ENCODE data around the genes OR4X2, TRIM51G, TRIM49B, OR4C6, OR8I2, OR5T3, OR5M9, OR5M10, OR5AR1 and SLC43A3.

GRCh38 chr11:48103706-48104720 lies 112.6 kb upstream of the OR4B1 start:
- PRO-cap: no peak
CAGE:
- cytosol, long polyA plus RNA: no peak
- long polyA plus RNA: no peak
- nucleus, long polyA plus RNA: no peak

GRCh38 chr11:48114432-48114855 lies 102.2 kb upstream of the OR4B1 start:
- PRO-cap: no peak
CAGE:
- cytosol, long polyA plus RNA: no peak
- long polyA plus RNA: no peak
- nucleus, long polyA plus RNA: no peak

DNA sequence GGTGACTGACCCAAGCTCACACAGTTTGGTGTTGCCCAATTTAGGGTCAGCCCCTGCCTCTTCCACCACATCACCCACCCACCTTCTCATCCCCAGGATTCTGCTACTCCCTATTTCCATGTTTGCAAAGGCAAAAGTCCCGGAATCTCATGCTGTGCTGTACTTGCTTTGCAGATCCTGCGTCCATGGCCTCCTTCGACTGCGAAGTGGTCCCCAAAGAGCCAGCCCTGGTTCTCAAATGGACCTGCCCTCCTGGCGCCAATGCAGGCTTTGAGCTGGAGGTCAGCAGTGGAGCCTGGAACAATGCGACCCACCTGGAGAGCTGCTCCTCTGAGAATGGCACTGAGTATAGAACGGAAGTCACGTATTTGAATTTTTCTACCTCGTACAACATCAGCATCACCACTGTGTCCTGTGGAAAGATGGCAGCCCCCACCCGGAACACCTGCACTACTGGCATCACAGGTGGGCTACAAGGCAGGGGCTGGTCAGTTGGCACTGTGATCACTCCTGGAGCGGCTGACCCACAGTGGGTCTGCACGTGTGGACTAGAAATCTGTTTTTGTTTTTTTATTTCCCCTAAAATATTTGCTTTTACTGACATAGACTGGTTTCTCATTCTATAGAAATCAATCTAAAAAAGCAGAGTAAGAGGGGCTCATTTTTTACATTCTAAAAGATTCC lies 77.2 kb upstream of the OR4B1 start:
- PRO-cap: no peak
CAGE:
- cytosol, long polyA plus RNA: no peak
- long polyA plus RNA: no peak
- nucleus, long polyA plus RNA: no peak

GRCh38 chr11:48244662-48245286 lies at the start of gene OR4X2:
Gene OR4X2 (plus strand): TSS chr11:48245104.
- PRO-cap: no peak
CAGE:
- cytosol, long polyA plus RNA: no peak
- long polyA plus RNA: no peak
- nucleus, long polyA plus RNA: no peak

DNA sequence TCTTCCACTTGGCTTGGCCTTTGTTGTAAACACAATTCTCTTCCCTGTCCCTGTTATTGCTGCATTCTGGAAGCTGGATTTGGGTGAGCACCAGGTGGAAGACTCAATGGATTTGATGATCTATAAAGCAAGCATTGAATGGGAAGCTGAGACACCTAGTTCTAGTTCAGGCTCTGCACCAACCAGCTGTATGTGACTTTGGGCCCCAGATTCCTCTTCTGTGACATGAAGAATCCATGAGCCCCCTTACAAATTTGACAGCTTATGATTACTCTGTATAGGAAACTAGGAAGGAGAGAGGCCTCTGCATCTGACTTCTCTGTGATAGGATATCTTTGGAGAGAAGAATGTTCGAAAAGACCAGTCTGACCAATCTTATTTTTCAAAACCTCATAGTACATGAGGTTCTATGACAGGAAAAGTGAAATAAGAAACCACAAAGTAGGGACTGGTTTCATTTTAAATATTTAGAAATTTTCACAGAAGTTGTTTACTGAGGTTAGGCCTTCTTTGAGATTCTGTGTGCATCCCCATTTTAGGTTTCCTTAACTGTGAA lies 2.2 kb upstream of the OR4X1 start:
- PRO-cap: no peak
CAGE:
- cytosol, long polyA plus RNA: no peak
- long polyA plus RNA: no peak
- nucleus, long polyA plus RNA: no peak

DNA sequence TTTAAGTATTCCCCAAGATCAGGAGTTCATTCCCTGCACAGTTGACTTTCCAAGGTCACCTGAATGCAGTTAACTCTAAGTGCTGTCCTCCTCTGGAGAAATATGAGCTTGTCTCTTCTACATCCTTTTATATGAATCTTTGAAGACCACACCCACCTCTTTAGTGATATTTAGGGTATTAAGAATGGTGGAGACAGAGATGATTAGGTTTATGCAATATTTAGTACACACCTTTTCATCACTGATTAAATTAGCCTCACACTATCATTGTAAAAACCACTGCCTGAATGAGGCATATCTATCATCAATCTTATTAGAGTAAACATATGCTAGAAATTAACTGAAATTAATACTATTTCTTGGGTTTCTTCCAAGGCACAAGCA lies at the start of gene TRIM51G:
TRIM51G (minus strand) TSS at position 96 of the 384 bp plus-strand sequence.
- PRO-cap: no peak
CAGE:
- cytosol, long polyA plus RNA: no peak
- long polyA plus RNA: no peak
- nucleus, long polyA plus RNA: no peak

DNA sequence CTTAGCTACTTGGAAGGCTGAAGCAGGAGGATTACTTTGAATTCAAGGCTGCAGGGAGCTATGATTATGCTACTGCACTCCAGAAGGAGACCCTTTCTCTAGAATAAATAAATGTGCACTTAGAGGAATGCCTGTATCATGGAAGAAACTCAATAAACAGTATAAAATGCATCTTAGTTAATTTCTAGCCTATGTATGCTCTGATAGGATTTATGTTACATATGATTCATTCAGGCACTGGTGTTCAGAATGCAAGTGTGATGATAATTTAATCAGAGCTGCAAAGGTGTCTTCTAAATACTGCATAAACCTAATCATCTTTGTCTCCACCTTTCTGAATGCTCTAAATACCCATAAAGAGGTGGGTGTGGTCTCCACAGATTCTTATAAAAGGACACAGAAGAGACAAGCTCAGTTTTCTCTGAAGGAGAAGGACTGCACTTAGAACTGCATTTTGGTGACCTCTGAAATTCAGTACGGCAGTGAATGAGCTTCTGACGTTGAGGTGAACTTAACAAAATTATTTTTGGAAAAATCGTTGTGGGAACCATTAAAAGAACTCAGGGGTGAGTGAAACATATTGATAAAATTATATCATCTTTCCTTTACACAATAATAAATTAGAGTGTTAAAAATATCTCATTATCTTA lies at the start of gene TRIM49B:
TRIM49B (plus strand) TSS at position 414 of the 650 bp plus-strand sequence.
- PRO-cap: no peak
CAGE:
- cytosol, long polyA plus RNA: no peak
- long polyA plus RNA: no peak
- nucleus, long polyA plus RNA: no peak

GRCh38 chr11:55661825-55662409 lies at the start of gene OR4C6:
Gene OR4C6 (plus strand): TSS chr11:55662201.
- PRO-cap: no peak
CAGE:
- cytosol, long polyA plus RNA: no peak
- long polyA plus RNA: no peak
- nucleus, long polyA plus RNA: no peak

DNA sequence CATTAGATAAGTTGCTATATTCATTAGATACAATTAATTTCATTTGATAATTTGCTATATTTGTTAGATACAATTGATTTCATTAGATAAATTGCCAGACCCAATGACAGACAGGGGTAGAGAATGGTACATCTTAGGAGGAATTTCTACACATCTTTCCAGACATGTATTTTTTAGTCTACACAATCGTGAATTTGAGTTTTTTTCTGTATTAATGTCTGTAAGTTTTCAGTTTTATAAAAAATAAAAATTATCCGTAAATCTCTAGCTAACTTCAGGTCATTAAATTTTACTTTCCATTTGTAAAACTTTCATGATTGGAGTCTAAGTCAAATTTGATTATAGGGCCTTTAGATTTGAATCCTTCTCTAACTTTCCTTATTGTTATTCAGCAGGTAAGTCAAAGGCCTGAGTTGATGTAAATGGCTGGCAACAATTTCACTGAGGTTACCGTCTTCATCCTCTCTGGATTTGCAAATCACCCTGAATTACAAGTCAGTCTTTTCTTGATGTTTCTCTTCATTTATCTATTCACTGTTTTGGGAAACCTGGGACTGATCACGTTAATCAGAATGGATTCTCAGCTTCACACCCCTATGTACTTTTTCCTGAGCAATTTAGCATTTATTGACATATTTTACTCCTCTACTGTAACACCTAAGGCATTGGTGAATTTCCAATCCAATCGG lies at the start of gene OR8I2:
OR8I2 (plus strand) TSS at position 423 of the 689 bp plus-strand sequence.
- PRO-cap: no peak
CAGE:
- cytosol, long polyA plus RNA: no peak
- long polyA plus RNA: no peak
- nucleus, long polyA plus RNA: no peak

DNA sequence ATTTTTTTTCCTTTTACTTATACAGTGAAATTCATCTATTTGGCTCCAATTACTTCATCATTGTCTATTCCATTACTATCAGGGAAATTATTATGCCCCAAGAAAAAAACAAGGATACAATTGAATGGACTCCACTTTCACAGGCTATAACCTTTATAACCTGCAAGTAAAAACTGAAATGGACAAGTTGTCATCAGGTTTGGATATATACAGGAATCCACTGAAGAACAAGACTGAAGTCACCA lies at the start of gene OR5T3:
OR5T3 (plus strand) TSS at position 179 of the 245 bp plus-strand sequence.
- PRO-cap: no peak
CAGE:
- cytosol, long polyA plus RNA: no peak
- long polyA plus RNA: no peak
- nucleus, long polyA plus RNA: no peak

DNA sequence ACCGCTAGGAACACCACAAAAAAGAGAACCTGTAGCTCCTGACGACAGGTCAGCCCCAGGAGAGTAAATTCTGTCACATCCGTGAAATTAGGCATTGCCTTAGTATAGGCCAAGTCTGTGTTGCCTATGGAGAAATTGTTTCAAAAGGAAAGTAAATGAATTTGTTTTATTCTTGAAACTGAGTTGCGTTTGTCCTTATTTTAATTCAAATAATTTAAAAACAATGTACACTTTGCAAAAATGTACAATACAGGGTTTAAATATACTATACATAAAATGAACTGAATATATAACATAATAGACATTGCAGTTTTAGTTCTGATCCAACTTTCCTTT lies at the start of gene OR5M9:
OR5M9 (minus strand) TSS at position 95 of the 336 bp plus-strand sequence.
- PRO-cap: no peak
CAGE:
- cytosol, long polyA plus RNA: no peak
- long polyA plus RNA: no peak
- nucleus, long polyA plus RNA: no peak

DNA sequence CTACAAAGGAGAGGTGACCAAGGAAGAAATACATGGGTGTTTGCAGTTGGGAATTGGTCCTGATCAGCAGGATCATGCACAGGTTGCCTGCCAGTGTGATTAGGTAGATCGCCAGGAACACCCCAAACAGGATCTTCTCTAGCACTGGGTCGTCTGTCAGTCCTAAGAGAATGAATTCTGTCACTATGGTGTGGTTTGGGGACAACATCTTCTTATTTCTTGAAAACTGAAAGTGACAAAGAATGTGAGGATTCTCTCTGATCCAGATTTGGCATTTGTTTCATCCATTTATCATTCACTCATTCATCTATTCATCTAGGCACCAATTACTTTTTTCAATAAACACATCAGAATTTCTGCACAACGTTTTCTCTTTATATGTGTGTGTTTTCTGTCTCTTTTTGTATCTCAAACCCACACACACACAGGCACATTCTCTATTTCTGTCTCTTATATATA lies at the start of gene OR5M10:
OR5M10 (minus strand) TSS at position 208 of the 459 bp plus-strand sequence.
- PRO-cap: no peak
CAGE:
- cytosol, long polyA plus RNA: no peak
- long polyA plus RNA: no peak
- nucleus, long polyA plus RNA: no peak

DNA sequence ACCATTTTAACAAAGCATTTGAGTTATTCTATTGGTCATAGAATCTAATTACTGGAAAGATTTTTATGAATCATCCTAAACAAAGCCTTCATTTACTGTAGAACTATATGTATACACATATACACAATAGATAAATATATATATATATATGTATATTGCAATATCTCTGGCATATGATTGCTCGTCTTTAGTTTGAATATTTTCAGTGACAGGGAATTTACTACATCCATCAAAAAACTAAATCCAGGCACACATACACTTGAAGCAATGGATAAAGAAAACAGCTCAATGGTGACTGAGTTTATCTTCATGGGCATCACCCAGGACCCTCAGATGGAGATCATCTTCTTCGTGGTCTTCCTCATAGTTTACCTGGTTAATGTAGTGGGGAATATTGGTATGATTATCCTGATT lies at the start of gene OR5AR1:
OR5AR1 (plus strand) TSS at position 268 of the 414 bp plus-strand sequence.
- PRO-cap: no peak
CAGE:
- cytosol, long polyA plus RNA: no peak
- long polyA plus RNA: no peak
- nucleus, long polyA plus RNA: no peak

- PRO-cap: no peak
CAGE:
- cytosol, long polyA plus RNA: no peak
- long polyA plus RNA: no peak
- nucleus, long polyA plus RNA: no peak
Observed at GRCh38 chr11:57216862-57217533, 20.1 kb downstream of the APLNR start.

DNA sequence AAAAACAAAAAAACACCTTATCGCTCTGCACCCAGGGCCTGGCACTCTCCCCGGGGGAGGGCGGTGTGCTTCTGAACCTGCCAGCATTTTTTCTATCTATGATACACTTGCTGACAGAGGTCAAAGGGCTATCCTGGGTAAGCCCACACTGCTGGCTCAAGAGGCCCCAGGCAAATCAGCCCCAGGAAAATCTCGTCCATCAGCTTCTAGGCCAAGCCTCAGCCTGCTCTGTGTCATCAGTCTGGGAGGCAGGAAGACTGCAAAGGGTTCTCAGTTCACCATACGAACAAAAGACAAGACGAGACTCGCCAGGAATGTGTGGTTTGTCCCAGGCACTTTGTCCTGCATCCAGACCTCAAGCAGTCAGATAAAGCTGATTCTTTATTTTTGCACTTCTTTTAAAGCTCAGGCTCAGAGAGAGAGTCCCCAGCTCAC lies 31.8 kb downstream of the TNKS1BP1 start:
- PRO-cap: no peak
CAGE:
- cytosol, long polyA plus RNA: no peak
- long polyA plus RNA: no peak
- nucleus, long polyA plus RNA: no peak

- PRO-cap: no peak
CAGE:
- cytosol, long polyA plus RNA: no peak
- long polyA plus RNA: no peak
- nucleus, long polyA plus RNA: no peak
Observed at GRCh38 chr11:57303892-57304270, 20.9 kb downstream of the TNKS1BP1 start.

DNA sequence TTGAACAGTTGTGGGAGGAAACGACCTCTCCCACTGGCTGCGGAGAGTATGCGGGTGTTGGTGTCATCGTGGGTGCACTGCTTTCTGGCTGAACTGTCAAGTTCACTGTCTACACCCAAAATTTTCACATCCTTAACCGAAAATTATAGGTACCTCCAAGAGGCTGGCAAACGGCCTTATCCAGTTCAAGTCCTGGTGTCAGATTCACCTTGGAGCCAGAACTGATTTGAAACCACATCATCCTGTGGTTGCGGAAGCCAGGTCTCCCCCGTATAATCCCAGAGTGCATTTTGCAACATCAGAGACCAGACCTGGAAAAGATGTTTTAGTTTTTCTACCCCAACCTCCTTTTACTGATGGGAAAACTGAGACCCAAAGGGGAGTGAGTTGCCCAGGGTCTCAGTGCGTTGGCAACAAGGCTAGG lies 546 bp upstream of the SSRP1 start:
- PRO-cap: no peak
CAGE:
- cytosol, long polyA plus RNA: no peak
- long polyA plus RNA: no peak
- nucleus, long polyA plus RNA: no peak

DNA sequence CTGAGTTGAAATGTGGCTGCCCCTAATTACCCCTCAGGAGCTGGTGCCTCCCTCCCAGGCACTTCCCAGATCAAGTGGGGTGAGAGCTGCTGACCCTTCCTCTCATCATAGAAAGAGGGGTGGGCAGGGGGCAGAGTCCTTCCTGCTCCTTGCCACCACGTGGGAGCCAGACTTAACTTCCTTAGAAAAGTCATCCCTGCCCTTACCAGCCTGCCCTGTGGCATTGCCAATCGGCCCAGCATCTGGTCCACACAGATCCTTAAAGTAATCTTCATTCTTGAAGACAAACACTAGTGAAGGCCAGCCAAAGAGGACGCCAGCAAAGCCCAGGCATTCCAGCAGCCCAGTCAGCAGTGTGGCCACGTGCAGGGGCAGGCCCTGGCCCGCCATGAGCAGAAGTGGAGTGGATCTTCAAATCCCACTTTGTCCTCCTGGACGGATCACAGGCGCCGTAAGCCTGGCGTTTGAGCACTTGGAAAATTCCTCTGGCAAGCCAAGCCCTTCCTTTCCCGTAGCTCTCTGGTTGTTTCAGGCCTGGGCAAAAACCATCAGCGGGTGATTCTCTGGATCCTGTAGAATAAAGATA lies 1.0 kb downstream of the SLC43A3 start:
- PRO-cap: no peak
CAGE:
- cytosol, long polyA plus RNA: no peak
- long polyA plus RNA: no peak
- nucleus, long polyA plus RNA: no peak

GRCh38 chr11:57426369-57427336 lies at the start of gene SLC43A3:
Gene SLC43A3 (minus strand): TSS chr11:57427121.
- PRO-cap: no peak
CAGE:
- cytosol, long polyA plus RNA: no peak
- long polyA plus RNA: no peak
- nucleus, long polyA plus RNA: no peak

DNA sequence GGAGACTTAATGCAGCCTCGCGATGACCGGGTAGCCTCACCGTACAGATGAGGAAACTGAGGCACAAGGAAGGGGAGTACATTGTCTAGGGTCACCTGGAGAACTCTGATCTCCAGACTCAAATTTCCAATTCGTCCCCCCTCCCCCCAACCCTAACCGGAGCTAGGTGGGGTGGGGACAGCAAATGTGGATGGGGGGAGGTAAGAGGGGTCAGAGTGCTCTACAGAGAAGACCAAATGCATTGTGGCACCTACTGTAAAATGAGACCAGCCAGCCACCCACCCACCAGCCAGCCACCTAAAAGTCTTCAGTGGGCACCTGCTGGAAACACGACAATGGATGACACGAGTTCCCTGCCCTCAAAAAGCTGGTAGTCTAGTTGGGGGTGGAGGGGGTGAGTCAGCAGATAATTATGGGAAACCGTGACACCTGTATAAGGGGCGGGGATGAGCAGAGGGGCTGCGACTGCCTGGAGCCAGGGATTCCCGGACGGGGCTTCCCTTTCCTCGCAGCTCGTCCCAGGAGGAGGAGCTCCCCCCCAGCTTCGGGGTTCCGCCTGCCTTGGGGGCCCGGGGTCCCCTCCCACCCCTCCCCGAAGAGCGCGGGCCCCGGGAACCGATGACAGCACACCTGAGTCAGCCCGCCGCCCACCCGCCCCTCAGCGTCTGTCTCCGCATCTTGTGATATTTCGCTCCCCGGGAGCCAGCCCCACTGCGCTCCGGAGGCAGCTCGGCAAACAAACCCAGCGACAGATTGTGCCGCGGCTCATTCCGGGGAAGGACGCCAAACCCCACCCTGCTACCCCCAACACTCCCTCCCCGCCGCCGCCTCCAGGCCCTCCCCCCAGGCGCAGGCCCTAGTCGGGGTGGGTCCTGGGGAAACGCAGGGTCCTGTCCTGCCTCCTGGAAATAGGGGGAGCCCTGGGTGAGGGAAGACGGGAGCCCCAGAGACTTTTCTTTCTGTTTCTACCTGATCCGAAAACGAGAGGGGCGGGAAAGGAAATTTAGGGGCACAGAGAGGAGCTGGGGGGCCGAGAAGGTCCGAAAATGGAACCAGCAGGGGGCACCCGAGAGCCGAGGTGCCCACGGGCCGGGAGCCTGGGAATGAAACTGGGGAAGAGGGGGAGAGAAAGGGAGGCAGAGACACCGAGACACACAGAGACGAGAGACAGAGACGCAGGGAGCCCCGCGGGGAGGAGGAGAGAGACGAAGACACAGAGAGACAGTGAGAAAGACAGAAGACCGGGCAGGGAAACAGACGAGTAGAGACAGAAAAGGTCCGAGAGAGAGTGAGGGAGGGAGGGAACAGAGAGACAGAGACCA lies 2.1 kb upstream of the RTN4RL2 start:
- PRO-cap: no peak
CAGE:
- cytosol, long polyA plus RNA: no peak
- long polyA plus RNA: no peak
- nucleus, long polyA plus RNA: no peak

Data from A549 (cell line).